ENCODE data around the gene FERD3L.

- PRO-cap, 2 experiments, result no peak in any of the 2 experiments
These were observed 850 bp downstream of the MEOX2 start for GRCh38 chr7:15685283-15686383.

GRCh38 chr7:16064306-16064653 lies 357.1 kb downstream of the CRPPA start:
- PRO-cap, 2 experiments, result no peak in any of the 2 experiments

GRCh38 chr7:16647491-16648148 lies 1.6 kb downstream of the BZW2 start:
- PRO-cap, 2 experiments, result peak in 1 of 2 experiments; most common plus-strand start chr7:16647903 (in 1); most common minus-strand start chr7:16647701 (in 1)

DNA sequence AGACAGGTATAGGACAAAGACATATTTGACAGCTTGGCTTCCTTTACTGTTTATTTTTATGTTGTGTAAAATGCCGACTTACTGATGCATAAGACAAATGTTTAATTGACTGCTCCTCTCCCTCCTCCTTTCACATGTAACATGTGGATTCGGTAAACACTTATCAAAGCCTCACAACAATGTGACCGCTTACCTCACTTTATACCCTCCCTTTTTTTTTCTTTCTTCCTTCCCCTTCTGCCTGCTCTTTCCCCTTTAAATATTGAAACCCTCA lies 48.1 kb upstream of the AGR3 start:
- PRO-cap, 2 experiments, result no peak in any of the 2 experiments

GRCh38 chr7:17038792-17039343 lies 157.1 kb upstream of the AGR3 start:
- PRO-cap, 2 experiments, result no peak in any of the 2 experiments

- PRO-cap, 2 experiments, result peak in 1 of 2 experiments; most common plus-strand start chr7:17130576 (in 1); most common minus-strand start chr7:17130418 (in 1)
These were observed 168.1 kb upstream of the AHR start for GRCh38 chr7:17130222-17130806.

GRCh38 chr7:17304911-17305376 lies 6.5 kb downstream of the AHR start:
- PRO-cap, 2 experiments, result peak in 1 of 2 experiments; most common plus-strand start chr7:17305119 (in 1); most common minus-strand start chr7:17305085 (in 1)

DNA sequence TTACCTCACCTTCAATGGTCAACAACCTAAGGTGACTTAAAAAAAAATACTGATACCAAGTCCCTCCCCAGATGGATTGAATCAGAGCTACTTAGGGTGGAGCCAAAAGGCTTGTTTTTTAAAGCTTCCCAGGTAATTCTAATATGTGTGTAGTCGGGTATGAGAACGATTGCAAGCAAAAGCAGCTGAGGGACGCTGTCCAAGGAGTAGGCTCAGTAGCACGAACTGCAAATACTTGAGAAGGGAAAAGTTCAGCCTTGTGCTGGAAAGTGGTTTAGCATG lies 76.1 kb downstream of the AHR start:
- PRO-cap, 2 experiments, result no peak in any of the 2 experiments

- PRO-cap, 2 experiments, result no peak in any of the 2 experiments
These were observed 260.2 kb downstream of the AHR start for GRCh38 chr7:17558588-17559171.

DNA sequence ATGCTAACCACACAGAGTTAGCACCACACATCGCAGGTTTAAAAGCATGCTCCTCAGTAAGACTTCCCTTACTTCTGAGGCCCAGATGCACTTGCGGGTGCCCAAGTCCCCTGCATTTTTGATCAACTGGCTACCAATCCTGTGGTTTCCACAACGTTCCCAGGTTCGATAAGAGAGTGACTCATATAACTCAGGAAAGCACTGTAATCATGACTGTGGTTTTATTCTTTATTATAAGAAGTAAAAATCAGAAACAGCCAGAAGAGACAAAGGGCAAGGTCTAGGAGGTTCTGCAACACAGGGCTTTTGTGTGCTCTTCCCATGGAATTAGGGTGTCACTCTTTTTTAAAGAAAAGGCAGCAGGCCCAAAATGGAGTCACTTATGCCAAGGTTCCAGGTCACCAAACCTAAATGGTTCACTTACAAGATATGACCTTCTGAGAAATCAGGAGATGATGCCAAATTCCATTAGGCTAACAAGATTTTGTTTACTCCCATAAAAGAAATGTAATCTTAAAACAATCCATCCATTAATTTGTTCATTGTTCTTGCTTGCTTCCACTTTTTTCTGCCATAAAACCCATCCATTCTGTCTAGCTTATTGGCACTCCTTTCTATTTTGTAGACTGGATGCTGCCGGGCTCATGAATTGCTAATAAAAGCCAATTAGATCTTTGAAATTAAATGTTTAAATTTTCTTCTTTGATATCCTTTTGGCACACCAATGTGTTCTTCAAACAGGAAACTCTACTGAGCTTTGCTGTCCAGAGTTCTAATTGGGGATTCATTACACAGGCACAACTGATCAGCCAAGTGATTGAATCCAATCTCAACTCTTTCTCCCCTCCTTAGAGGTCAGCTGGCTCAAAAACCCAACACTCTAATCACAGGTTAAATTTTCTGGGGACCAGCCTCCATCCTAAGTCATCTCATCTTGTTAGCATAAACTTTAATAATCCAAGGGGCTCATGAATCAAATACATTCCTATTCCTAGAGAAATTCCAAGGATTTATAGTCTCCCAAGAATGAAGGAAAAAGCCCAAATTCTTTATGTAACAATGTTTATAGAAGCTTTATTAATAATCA lies 158.0 kb downstream of the SNX13 start:
- PRO-cap, 2 experiments, result no peak in any of the 2 experiments

DNA sequence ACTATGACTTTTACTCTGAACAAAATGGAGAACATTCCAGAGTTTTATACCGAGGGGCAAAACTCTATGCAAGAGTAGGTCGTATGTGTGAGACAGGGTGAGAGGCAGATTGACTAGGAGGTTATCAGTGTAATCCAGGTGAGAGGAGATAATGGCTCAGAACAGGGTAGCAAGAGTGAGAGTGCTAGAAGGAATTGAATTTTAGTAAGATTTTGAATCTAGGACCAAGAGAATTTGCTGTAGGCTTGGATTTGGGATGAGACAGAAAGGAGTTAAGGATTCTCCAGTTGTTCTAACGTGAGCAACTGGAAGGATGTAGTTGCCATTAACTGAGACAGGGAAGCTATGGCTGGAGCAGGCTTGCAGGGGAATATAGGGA lies 219.0 kb upstream of the PRPS1L1 start:
- PRO-cap, 2 experiments, result no peak in any of the 2 experiments

GRCh38 chr7:18505844-18506074 lies 10.2 kb downstream of the HDAC9 start:
- PRO-cap, 2 experiments, result no peak in any of the 2 experiments

- PRO-cap, 2 experiments, result no peak in any of the 2 experiments
These were observed 143.0 kb downstream of the HDAC9 start for GRCh38 chr7:18638590-18638884.

DNA sequence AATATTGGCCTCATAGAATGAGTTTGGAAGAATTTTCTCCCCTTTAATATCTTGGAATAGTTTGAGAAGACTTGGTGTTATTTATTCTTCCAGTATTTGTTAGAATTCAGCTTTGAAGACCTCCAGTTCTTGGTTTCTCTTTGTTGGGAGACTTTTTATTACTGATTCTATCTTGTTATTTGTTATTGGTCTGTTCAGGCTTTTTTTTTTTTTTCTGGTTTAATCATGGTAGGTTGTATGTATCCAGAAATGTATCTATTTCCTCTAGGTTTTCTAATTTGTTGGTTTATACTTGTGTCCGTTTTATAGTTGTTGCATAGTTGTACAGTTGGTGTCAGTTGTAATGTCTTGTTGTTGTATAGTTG lies 206.5 kb downstream of the TWIST1 start:
- PRO-cap, 2 experiments, result no peak in any of the 2 experiments

DNA sequence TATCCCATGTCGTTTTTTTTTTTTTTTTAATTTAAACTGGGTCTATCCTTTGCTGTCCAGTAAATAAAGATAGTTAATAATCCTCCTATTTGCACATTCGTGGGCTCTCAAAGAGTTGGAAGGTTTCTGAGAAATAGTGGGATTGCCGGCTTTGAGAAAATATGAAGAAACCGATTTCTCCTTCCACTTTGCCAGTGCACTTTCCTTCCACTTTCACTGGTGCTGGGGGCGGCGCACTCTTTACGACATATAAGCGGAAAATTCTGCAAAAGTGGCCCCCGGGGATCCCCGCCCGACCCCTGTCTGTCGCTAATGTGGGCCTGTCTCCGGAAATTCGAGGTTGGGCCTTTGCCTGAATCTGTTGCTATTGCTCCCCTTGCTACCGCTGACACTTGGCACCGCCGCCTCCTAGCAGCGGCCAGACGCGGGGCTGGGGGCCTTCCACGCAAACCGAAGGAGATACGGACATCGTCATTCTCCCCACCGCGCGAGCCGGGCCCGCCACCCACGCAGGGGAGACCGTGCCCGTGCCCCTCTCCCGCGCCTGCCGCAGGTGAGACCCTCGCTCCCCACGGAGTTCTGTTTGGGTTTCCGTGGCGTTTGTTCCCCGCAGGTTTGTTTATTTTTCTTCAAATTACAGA lies 5.2 kb downstream of the TWIST1 start:
- PRO-cap, 2 experiments, result no peak in any of the 2 experiments

DNA sequence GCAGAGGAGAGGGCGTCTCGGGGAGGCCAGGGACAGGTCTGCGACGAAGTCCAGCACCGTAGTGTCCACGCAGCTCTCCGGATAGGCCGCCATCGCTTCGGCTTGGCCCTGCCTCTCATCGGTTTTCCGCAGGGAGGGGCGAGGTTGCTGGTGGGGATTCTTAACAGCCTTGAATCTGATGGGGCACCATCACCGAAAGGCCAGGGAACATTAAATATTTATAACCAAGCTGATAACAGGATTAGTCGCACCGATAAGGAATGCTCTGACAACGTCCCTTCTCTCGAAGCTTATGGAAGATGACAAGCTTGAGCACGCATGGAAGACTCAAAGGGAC lies at the start of gene FERD3L:
FERD3L (minus strand) TSS at position 152 of the 337 bp plus-strand sequence.
- PRO-cap, 2 experiments, result no peak in any of the 2 experiments

DNA sequence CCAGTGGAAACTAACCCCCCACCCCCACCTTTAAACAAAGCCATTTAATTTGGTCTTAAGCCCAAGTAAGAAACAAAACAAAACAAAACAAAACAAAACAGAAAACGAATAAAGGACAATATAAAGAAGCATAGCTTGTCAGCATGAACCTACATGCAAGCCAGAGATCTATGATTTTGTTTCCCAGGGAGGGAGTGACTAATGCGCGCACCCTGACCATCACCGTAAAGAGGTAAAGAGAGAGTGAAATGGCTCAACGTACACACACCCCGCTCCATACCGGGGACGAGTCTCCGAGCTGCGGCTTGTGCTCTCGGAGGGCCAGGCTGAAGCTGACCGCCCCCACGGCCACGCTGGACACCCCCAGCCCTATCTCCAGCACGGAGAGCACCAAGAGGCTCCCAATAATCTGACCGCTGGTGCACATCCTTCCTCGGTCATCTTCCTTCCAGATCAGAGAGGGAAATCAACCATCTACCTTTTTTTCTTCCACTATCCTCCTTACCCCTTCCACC lies 1.1 kb downstream of the TMEM196 start:
- PRO-cap, 2 experiments, result no peak in any of the 2 experiments

GRCh38 chr7:20193389-20193888 lies 23.7 kb downstream of the MACC1 start:
- PRO-cap, 2 experiments, result no peak in any of the 2 experiments

DNA sequence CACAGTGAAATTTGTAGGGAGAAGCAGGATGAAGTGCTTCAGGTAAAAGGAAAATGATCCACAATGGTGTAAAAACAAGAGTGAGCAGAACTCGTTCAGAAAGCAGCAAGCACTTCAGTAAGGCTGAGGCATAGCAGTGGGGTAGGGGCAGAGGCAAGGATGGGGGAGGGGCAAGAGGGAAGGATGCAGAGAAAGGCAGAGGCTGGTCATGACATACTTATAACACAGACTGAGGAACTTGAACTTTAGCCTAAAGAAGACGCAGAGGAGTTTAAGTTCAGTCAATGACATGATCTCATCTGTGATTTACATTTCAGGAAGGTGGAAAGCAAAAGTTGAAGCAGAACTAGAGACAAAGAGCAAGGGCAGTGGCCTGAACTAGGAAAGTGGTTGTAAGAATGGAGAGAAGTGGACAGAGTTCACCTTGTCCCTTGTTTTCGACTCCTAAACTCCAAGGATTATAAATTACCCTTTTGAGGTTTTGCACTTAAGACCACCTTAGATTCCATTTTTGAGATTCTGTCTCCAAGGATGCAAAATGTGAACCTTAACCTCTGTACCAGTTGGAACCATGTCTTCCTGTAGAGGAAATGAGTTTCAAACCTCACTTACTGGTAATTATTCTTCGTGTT lies 15.8 kb downstream of the MACC1 start:
- PRO-cap, 2 experiments, result no peak in any of the 2 experiments

GRCh38 chr7:20219021-20219728 lies 2.0 kb upstream of the MACC1 start:
- PRO-cap, 2 experiments, result no peak in any of the 2 experiments

Measured in cytotoxic T cell (primary cell).